Spleen (tissue), 7 donors: Measurements from ENCODE around the genes SP5, CYBRD1 and DLX2.

DNA sequence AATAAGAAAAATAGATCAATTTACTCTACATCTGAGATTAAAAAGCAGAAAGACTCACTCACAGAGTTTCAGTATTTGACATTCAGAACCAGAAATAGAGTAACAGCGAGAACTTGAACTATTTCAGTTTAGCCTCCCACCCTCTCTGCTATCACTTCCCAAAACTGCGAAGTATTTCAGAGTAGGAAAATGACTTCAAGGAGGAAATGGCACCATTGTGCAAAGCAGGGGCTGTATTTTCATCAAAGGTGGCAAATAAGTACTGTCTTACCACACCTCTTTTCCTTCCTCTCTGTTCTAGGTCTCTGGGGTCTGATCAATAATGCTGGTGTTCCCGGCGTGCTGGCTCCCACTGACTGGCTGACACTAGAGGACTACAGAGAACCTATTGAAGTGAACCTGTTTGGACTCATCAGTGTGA lies 13.7 kb downstream of the DHRS9 start:
- PRO-cap, 4 experiments, result no peak in any of the 4 experiments
- RAMPAGE, long total RNA, 4 experiments, result start-site peak on the plus strand in 3 of 4 experiments, centred at positions 300 to 306 of the sequence, 12 to 48 reads per replicate

- PRO-cap, 4 experiments, result no peak in any of the 4 experiments
- RAMPAGE, long total RNA, 4 experiments, result no peak in any of the 4 experiments
Measured at GRCh38 chr2:169531120-169531655, 21.7 kb downstream of the KLHL41 start.

GRCh38 chr2:169828322-169828974 lies 1.2 kb downstream of the UBR3 start:
- PRO-cap, 4 experiments, result peak in 2 of 4 experiments; most common plus-strand start chr2:169828672 (in 1); most common minus-strand start chr2:169828578 (in 1)
- RAMPAGE, long total RNA, 4 experiments, result no peak in any of the 4 experiments

DNA sequence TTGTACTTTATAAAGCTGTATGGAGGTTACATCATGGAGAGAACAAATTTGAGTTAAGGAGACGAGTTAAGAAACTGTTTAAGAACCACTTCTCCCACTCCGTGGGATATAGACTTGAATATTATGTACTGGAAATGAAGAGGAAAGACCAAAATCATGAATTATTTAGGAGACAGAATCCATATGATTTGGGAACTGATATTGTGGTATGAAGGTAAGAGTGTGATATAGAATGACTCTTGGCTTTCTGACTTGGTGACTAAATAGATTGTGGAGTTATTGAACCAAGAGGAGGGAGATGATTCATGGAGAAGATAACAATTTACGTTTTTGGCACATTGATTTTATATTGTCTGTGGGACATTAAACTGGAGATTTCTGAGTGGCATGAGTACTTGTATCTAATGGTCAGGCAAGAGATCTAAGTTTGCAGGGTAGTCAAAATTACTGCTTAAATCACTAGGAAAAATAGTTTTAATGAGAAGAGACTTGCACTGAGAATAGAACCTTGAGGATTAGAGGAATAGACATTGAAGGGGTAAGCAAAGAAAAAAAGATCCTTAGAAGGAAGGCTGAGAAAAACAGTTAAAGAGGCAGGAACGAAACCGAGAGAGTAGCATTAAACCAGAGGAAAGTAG lies 173.1 kb downstream of the UBR3 start:
- PRO-cap, 4 experiments, result no peak in any of the 4 experiments
- RAMPAGE, long total RNA, 4 experiments, result no peak in any of the 4 experiments

DNA sequence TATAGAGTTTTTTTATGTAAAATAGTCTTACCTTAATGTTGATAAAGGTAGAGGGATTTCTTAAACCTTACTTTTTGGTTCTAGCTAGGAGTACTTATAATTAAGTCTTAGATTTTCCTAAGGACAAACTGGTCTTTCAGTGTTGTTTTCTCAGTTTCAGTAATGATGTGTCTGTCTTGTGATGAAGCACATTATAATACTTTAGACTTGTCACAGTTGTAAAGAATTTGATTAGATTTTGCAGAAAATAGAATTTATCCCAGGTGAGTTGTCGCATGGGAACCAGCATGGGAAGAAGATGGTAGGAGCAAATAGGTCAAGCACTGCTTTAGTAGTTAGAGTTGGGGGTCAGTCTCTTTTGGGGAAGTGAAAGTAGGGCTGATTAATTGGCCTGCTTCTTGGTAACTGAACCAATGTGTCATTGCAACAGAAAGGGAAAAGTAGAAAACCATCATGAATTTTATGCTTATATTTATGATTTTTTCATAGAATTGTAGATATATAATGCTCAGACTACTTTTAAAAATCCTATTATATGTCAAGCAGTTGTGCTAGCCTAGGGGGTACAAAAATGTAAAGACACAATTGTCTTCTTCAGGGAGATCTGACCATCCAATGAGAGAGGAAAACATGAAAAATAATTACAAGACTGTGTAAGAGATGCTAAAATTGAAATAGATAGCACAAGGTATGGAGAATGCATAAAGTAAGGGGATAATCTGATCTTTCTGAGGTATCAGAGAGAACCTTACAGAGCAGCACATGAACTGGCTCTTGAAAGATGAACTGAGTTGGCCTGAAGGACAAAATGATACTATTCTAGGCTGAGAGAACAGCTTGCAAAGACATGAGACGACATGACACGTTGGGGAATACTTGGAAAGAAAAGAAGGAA lies 153.1 kb upstream of the MYO3B start:
- PRO-cap, 4 experiments, result no peak in any of the 4 experiments
- RAMPAGE, long total RNA, 4 experiments, result no peak in any of the 4 experiments

DNA sequence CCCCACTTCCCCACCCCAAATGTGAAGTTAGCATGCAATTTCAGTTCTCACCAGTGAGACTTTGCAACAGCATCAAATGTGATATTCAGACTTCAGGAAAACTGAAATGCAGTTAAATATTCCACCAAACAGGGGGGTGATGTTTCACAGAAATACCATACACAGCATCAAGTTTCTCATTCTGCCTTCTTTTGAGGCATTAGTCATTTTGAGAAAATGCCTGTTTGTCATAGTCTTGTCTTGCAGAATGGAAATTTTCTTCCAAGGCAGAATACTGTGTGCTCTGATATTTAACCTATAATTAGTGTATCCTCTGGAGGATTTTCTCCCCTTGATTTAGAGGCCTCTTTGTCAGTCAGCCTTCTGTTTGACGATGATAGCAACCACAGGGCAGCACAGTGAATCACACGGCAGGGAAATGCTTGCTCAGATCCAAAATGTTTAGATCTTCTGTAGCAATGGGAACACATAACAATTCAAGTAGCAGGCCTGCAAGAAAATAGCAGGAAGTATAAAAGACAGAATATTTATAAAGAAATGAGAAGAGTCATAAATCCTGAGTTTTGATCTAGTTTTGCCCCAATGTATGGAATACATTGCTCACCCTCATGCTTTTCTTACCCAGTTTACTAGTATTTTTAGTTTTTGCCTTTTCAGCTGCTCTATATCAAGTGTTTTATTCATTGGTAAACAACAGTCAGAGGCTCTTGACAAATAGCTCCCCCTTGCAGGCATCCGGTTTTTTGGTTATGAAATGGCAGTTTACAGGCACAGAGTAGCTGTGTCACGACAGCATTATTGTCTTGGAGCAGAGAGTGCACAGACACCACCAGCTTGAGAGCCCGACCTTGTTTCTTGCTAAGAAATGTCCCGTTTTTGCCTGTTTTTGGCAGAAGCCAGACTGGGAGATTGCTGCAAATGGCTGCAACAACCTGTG lies 185.0 kb downstream of the MYO3B start:
- PRO-cap, 4 experiments, result no peak in any of the 4 experiments
- RAMPAGE, long total RNA, 4 experiments, result no peak in any of the 4 experiments

DNA sequence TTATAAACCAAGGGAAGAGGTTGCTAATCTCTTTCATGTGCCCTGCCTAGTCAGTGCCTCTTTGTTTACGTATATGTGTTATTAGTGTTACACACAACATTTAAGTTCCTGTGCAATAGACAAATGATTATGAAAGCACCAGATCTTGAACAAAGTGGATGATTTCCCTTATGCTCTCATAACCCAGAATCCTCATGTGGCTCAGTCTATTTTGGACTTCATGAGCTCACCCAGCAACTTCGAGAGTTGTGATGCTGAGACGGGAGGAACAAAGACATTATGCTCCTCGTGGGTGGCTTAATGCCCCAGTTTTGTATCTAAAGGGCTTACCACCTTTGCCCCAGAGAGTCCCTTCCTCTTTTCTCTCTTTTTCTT lies 214.3 kb upstream of the SP5 start:
- PRO-cap, 4 experiments, result no peak in any of the 4 experiments
- RAMPAGE, long total RNA, 4 experiments, result no peak in any of the 4 experiments

DNA sequence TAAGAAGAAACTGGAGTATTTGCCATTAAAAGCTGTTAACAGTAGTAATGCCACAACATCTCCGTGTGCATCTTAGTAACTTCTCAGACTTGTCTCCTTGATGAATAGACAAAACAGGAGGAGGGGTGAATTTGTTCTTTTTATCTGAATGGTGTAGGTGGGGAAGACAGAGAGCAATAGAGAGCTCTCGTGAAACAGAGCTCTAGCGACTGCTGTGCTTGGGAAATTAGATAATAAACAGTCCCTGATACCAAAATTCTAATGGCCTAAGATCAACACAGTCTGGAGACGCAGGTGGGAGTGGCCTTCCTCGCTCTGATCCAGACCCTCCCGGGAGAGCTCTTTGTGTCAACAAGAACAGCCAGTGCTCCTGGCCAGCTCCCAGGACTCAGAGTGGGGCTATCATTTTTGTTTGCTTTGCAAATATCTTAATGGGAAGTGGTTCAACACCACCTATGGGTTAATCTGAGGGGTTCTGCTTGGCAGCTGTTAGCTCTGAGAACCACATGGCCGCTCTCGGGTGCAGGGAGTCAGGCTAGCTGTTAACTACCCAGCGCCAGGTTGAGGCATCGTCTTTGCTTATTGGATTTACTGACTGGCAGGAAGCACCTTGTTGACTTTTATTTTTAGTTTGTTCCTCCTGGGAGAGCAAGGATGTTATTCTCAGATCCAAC lies 185.0 kb upstream of the SP5 start:
- PRO-cap, 4 experiments, result no peak in any of the 4 experiments
- RAMPAGE, long total RNA, 4 experiments, result no peak in any of the 4 experiments

DNA sequence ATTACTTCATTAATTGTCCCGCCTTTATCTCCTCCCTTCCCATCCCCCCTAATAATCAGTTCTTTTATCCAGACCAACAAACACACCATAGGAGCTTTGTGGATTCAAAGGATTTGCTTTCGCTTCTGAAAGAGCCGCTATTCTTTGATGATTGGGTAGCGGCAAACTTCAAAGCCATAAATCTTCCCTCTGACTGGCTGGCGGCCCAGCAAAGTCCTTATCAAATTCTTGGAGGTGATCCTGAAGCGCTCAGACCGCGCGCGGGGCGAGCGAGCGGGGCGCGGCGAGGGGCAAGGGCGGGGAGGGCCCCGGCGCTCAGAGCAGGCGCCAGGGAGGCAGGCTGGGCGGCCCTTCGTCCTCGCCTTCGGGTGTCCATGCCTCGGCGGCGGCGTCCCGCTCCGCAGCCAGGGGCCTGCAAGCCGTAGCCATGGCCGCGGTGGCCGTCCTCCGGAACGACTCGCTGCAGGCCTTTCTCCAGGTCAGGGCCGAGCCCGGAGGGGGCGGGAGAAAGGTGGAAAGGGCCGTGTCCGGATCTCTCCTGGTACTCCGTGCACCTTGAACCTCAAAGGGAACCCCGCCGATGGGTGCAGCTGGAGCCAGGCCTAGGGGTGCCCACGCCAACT lies at the start of gene SP5:
Gene SP5, plus strand, starts transcription at position 252 of the 623 bp plus-strand sequence.
- PRO-cap, 4 experiments, result peak in 1 of 4 experiments; most common plus-strand start position 254 of the sequence (in 1)
- RAMPAGE, long total RNA, 4 experiments, result no peak in any of the 4 experiments

DNA sequence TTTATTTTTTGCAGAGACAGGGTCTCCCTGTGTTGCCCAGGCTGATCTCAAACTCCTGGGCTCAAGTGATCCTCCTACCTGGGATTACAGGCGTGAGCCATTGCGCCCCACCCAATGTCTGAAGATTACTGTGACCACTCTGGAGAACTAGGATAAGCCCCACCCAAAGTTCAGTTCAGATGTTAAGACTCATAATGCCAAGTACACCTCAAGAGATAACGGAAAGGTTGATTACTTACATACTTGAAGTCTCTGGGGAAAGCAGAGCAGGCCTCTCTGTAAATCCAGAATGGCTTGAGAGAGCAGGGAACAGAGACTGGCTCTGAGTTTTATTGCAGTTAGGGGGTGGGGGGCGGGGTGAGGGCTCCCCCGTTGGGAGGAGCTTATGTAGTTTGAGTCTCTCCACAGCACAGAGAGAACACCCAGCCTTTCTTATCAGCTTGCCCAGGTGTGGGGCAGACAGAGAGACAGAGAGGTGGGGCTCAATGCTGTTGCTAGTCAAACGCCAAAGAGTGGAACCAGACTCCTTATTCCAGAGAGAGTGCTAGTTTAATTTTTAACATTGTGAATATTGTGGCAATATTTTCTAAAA lies 26.4 kb upstream of the ERICH2 start:
- PRO-cap, 4 experiments, result no peak in any of the 4 experiments
- RAMPAGE, long total RNA, 4 experiments, result no peak in any of the 4 experiments

DNA sequence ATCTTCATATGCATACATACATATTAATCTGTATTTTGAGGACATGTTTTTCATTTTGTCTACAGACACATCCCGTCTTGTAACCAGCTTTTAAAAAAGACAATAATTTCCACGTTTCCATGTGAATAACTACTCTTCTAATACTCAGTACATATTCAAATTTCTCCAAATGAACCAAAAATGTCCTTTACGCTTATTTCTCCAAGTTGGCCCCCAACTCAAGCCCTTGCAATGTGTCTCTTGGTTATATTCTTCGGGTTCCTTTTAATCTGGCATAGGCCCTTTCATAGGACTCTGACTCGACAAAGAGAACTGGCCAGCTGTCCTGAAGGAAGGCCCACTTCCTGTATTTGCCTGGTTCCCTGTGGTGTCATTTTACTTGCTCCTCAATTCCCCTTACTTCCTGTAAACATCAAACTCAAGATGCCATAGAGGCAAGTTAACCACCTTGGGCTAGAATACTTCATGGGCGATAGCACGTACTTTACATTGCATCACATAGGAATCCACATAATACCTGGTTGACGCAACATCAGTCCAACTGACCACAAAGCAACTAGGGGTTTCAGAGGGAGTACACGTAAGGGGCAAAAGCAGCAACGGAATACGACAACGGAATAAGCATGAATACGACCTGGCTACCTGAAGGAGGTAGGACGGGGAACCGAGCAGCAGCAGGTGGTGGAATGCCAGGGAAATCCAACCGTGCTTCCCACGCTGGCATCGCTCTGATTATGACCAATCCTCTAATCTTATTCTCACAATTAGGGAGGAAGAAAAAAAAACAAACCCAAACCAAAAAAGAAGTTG lies 938 bp upstream of the GORASP2 start:
- PRO-cap, 4 experiments, result no peak in any of the 4 experiments
- RAMPAGE, long total RNA, 4 experiments, result no peak in any of the 4 experiments

DNA sequence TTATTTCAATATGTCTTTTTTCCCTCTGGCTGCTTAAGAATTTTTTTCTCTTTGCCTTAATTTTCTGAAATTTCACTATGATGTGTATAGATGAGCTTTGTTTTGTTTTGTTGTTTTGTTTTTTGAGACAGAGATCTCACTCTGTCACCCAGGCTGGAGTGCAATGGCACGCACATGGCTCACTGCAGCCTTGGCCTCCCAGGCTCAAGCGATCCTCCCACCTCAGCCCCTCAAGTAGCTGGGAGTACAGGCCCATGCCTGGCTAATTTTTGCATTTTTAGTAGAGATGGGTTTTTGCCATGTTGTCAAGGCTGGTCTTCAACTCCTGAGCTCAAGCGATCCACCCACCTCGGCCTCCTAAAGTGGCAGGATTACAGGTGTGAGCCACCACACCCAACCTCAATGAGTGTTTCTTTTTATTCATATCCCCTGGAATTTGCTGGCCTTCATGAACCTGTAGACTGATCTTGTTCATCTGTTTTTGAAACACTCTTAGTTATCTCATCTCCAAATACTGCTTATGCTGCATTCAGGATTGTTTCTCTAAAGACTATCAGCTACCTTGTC lies 110.2 kb downstream of the GORASP2 start:
- PRO-cap, 4 experiments, result no peak in any of the 4 experiments
- RAMPAGE, long total RNA, 4 experiments, result no peak in any of the 4 experiments

DNA sequence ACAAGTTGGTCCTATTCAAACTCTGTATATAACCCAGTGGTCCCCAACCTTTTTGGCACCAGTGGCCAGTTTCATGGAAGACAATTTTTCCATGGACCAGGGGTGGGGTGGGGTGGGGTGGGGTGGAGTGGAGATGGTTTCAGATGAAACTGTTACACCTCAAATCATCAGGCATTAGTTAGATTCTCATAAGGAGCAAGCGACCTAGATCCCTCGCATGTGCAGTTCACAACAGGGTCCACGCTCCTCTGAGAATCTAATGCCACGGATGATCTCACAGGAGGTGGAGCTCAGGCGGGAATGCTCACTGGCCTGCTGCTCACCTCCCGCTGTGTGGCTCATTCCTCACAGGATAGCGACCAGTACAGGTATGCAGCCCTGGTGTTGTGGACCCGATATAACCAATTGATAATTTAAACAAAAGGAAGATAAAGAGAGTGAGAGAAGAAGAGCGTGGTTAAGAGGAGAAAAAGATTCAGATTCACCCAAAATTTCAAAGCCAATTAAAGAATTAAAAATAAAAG lies 20.9 kb downstream of the TLK1 start:
- PRO-cap, 4 experiments, result no peak in any of the 4 experiments
- RAMPAGE, long total RNA, 4 experiments, result no peak in any of the 4 experiments

DNA sequence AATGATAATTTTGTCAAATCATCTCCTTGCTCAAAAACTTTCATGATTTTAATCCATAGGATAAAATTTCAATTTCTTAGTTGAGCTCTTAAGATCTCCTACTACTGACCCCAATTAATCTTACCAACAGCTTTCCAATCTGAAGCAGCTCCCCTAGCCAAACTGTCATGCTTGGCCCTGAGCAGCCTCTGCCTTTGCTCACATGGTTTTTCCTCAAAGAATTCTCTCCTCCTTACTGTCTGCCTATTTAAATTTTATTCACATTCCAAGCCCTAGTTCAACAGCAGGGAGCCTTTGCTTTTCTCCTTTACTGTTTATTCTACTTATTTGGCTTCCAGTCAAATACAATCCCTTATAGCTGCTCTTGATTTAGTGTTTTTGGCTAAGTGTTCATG lies 106.9 kb downstream of the METTL8 start:
- PRO-cap, 4 experiments, result no peak in any of the 4 experiments
- RAMPAGE, long total RNA, 4 experiments, result no peak in any of the 4 experiments

DNA sequence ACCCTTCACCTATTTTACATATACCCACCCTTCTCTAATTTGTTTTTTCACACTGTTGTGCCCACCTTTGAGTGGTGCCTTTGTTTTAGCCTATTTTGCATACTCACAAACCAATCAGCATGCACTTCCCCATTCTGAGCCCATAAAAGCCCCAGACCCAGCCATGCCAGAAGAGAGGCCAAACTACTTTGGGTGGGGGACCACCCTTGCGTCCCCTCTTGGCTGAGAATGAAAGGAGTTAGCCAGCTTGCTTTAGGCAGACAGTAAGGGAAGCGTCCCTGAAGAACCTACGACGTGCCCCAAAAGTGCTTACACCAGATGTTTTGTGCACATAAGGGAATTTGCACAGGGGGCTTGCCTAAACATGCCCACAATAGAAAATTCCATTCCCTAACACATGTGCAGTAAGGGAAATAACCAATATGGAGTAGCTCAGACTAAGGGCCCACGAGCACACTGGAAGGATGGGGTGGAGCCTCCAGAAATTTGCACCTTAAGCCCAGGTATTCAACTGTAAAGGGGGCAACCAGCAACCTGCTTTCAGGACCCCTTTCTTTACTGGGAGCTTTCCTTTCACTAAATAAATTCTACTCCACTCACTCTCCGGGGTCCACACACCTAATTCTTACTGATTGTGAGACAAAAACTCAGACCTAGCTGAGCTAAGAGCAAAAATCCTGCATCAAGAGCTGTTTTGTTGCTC lies 2.8 kb downstream of the METTL8 start:
- PRO-cap, 4 experiments, result no peak in any of the 4 experiments
- RAMPAGE, long total RNA, 4 experiments, result no peak in any of the 4 experiments

GRCh38 chr2:171521835-171522798 lies at the start of gene CYBRD1:
Gene CYBRD1 (plus strand): TSS chr2:171522474.
- PRO-cap, 4 experiments, result peak in 4 of 4 experiments; most common plus-strand start chr2:171522477 (in 2); most common minus-strand start chr2:171522293 (in 4)
- RAMPAGE, long total RNA, 4 experiments, result start-site peak on the plus strand in 4 of 4 experiments, at chr2:171522384-171522516 at its widest, 131 to 380 reads per replicate

- PRO-cap, 4 experiments, result peak in 4 of 4 experiments; most common plus-strand start chr2:171554151 (in 4); most common minus-strand start chr2:171553938 (in 1)
- RAMPAGE, long total RNA, 4 experiments, result no peak in any of the 4 experiments
Measured at GRCh38 chr2:171553622-171554339, 31.5 kb downstream of the CYBRD1 start.

DNA sequence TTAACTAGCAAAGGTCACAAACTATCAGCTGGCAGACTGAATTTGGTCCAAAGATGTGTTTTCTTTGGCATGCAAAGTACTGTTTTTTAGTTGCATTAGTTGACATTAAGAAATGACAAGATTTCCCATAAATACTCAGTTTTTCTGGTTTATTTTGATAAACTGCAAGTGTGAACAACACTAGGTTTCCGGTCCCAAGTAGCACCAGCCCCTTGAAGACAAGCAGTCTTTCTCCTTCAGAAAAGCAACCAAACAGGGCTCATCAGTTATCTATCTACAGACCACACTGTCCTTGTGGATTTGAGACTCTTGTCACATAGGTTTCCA lies 35.5 kb downstream of the SLC25A12 start:
- PRO-cap, 4 experiments, result no peak in any of the 4 experiments
- RAMPAGE, long total RNA, 4 experiments, result no peak in any of the 4 experiments

GRCh38 chr2:172087484-172088260 lies 2.4 kb downstream of the DLX1 start:
- PRO-cap, 4 experiments, result no peak in any of the 4 experiments
- RAMPAGE, long total RNA, 4 experiments, result no peak in any of the 4 experiments

- PRO-cap, 4 experiments, result peak in 4 of 4 experiments; most common plus-strand start chr2:172103045 (in 2); most common minus-strand start chr2:172102900 (in 4)
- RAMPAGE, long total RNA, 4 experiments, result no peak in any of the 4 experiments
Measured at GRCh38 chr2:172102084-172103423, at the start of gene DLX2. Gene DLX2 (minus strand): TSS chr2:172102900.